Skeletal muscle satellite cell (primary cell): ENCODE data around the gene SDR42E1.

GRCh38 chr16:81541360-81541727, 96.7 kb downstream of the CMIP start:
- CAGE, long polyA plus RNA: no peak

GRCh38 chr16:81550885-81551931, 106.6 kb downstream of the CMIP start:
- CAGE, long polyA plus RNA: no peak

DNA sequence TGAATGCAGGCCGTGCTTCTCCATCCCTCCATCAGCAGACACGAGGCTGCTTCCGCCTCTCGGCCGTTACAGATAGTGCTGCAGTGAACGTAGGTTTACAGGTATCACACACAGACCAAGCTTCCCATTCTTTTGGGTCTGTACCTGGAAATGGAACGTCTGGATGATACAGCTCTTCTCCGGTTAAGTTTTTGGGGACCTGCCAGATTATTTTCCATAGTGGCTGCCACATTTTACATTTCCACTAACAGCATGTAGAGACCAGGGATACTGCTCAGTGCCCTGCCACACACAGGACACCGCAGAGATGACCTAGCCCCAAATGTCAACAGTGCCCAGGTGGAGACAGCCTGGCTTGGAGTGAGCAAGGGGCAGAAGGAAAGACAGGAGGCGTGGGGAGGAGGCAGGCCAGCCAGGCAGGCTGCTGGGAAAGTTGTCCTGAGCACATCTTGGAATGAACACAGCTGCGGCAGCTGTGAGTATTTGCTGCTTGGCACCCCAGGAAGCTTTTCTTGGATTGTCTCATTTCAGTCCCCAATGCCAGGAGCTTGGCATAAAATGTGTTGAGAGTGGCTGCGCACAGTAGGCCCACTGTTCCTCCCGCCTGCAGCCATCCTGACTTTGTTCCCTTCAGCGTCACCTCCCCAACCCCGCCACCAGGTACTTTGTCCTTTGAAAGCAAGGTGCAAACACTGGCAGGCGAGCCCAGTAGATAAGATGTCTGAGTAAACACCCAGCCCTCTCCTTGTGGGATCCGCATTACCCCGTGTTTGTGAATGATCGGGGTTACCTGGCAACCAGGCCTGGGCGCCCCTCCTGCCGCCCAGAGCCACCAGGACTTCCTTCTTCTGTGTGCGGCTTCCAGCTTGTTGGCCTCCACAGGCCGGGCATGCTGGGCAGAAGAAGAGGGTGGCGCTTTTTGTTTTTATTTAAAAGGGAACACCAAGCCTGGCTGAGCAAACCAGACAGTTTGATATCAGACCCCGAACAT, 113.9 kb downstream of the CMIP start:
- CAGE, long polyA plus RNA: no peak

DNA sequence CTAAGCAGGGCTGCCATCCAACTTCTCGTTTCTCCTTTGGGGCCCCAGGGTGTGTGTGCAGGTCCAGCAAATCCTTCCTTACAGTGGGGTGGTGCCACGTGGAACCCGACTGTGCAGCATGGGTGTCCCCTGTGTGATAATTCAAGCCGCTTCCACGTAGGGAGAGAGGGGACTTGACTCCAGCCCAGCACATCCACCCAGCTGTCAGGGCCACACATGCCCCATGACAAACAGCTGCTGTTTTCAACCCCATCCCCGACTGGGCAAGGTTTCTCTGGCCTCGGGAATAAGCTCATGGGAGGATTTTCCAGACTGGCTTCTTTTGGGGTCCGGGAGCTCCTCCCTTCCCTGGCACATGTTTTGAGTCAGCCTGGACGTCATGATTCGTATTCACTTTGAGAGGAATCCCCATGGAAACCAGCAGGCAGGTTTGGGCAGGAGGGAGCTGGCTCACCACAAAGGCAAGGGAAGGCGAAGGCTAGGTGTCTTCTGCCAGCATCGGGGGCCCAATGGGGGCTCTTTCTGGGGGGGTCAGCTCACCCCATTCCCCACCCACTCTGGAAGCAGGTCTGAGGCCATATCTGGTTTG, 156.4 kb downstream of the CMIP start:
- CAGE, long polyA plus RNA: no peak

- CAGE, long polyA plus RNA: no peak
These were observed 166.7 kb upstream of the PLCG2 start for GRCh38 chr16:81611899-81613199.

GRCh38 chr16:81634602-81635181, 144.4 kb upstream of the PLCG2 start:
- CAGE, long polyA plus RNA: no peak

- CAGE, long polyA plus RNA: no peak
These were observed 26.1 kb upstream of the PLCG2 start for GRCh38 chr16:81753045-81753384.

DNA sequence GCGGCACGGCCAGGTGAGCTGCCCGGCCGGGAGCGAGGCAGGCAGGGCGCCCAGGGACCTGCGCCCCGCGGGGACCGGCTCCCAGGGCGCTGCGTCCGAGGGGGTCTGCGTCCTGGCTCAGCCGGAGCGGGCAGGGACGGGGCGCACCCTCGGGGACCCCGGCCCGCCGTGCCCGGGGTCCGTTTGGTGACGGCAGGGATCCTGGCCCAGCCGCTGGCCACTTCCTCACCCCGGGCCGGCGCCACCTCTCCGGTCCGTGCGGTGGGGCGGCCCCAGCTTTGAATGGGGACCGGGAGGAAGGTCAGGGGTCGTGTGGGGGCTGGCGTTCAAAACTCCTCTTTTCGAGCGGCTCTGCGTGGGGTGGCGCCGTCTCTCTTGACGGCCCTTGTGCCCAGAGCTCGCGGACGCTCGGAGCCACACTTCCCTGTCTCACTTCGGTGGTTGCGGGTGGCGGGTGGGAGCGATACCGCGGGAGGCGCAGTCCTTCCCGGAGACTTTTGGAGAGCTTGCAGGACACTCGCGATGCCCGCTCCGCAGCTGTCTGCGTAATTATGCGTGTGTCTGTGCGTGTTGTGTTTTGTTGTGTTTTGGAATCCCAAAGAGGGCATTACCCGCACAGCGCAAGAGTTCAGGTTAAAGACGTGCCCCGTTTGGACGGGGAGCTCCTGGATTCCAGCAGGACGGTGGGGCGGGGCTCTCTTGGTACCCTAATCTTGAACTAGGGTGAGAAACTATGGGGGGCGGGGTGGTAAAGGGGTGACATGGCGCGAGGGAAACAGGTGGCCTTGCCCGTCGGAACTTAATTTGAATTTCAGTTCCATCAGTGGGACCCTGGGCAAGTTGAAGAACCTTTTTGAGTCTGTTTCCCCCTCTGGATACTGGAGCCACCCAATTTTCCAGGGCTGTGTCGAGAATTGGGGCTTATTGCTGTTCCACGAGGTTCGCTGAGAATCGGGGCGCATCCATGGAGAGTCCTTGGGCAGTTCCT, 615 bp downstream of the PLCG2 start:
- CAGE, long polyA plus RNA: no peak

DNA sequence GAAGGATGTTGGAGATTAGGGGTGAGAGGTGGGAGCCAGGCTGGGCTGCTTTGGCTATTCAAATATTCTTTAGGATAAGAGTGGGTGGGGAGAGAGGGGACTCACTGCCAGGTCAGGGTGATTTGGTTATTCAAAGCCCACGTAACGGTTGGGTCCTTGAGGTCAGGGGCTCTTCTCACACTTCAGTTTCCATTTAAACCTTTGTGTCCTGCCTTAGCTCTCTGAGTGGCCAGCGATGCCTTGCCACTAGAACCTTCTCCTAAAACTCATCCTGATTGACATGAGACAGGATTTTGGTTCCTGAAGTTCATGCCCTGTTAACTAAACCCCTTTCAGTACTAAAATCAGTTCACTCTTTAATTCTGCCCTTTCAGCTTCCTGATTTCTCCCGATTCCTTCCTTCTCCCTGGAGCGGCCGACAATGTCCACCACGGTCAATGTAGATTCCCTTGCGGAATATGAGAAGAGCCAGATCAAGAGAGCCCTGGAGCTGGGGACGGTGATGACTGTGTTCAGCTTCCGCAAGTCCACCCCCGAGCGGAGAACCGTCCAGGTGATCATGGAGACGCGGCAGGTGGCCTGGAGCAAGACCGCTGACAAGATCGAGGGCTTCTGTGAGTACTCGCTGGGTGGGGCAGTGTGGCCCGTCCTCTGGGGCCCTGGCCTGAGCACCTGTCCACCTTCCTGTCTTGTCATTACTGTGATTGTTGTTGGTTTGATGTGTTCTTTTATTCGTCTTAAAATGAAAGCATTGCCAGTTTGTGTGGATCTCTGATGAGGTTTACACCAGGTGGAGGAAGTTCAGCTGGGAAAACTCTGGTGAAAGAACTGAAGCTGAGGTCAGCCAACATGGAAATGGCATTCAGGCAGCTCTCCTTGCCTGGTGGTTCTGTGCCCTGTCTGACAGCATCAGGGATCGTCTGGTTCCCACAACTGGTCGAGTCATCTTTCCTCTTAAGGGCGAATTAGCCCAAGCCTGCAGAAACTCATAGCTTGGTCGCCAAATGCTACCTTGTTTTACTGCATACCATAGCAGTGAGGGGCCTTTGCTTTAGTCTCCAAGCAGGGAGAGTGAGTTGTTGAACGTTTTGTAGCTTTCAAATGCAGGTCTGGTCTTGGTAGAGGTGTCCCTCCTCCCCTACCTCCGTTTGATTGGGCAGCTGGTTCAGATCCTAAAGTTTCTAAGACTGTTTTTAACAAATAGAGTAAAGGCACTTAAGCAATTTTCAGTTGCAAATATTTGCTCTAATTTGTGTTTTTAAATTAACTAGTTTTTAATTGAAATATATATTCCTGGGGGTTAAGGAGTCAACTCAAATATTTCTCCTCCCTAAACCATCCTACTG, 7.0 kb downstream of the PLCG2 start:
- CAGE, long polyA plus RNA: no peak

GRCh38 chr16:81797370-81797861, 18.3 kb downstream of the PLCG2 start:
- CAGE, long polyA plus RNA: no peak

GRCh38 chr16:82011135-82011937, at the start of gene SDR42E1:
Gene SDR42E1 (minus strand): TSS chr16:82011470.
- CAGE, long polyA plus RNA: no peak

GRCh38 chr16:82067023-82067382, 31.9 kb downstream of the HSD17B2 start:
- CAGE, long polyA plus RNA: no peak

DNA sequence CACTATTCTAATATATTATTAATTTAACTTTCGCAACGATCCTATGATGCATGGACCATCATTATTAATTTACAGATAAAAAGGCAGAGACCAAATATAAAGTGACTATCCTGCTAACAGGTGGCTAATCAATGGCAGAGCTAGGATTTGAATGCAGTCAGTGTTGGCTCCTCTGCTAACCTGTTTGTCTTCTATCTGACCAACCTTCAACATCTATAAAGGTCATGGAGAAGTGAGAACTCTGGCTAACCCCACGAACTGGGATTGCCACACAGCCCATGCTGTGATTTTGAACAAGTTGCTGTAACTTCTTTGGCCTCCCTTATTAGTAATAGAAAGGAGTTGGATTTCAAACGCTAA, 53.3 kb downstream of the HSD17B2 start:
- CAGE, long polyA plus RNA: no peak

DNA sequence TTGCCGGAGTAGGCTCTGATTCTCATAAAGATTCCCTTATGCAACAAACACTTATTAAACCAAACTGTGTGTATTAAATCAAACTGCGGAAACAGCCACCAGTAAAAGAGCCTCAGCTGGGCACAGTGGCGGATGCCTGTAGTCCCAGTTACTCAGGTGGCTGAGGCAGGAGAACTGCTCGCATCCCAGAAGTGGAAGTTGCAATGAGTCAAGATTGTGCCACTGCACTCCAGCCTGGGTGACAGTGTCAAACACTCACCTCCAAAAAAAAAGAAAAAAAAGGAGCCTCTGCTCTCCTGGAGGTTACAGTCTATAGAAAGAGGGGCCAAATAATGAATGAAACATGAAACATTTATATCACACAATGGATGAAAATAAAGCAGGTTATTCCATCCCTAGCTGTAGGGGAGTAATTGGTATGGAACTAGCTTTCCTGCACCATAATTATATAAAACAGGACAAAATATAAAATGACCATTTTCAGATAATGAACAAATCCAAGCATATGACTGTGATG, 17.1 kb downstream of the MPHOSPH6 start:
- CAGE, long polyA plus RNA: no peak

DNA sequence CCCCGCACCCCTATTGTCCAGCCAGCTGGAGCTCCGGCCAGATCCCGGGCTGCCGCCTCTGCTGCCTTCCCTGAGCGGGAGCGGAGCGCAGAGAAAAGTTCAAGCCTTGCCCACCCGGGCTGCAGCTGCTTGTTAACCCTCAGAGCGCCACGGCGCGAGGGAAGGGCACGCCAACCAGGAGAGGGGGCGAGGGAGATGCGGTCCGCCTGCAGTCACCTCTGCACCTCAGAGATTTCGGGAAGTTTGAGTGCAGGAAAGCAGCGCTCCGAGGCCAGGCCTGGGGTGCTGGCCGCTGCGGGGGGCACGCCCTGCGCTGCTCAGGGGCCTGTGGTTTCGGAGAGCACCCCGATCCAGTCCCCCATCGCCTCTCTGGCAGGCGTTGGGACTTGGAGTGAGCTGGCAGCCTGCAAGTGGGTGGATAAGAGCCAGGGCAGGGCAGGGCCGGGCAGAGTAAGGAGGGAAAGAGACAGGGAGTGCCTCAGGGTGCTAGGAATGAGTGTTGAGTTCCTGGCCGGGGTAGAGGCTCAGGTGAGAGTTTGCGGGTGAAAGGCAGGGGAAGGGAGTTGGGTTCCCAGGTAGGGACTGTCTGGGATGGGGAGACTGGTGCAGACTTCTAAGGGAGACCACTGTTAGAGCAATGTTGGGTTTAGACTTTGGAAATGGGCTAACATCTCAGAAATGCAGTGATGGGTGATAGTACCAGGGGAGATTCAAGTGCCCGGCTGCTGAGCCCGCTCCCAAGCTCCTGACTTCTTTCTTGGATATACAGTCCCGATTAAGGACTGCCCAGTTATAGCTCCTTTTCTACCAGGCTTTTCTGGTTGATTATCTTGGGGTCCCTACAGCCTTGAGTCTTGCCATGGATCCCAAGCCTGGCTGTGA, 1.3 kb downstream of the CDH13 start:
- CAGE, long polyA plus RNA: no peak

- CAGE, long polyA plus RNA: no peak
These were observed 7.4 kb downstream of the CDH13 start for GRCh38 chr16:82633901-82634931.

- CAGE, long polyA plus RNA: no peak
These were observed 206.8 kb downstream of the CDH13 start for GRCh38 chr16:82833562-82833911.

- CAGE, long polyA plus RNA: no peak
These were observed 6.4 kb downstream of the HSBP1 start for GRCh38 chr16:83813876-83814800.

DNA sequence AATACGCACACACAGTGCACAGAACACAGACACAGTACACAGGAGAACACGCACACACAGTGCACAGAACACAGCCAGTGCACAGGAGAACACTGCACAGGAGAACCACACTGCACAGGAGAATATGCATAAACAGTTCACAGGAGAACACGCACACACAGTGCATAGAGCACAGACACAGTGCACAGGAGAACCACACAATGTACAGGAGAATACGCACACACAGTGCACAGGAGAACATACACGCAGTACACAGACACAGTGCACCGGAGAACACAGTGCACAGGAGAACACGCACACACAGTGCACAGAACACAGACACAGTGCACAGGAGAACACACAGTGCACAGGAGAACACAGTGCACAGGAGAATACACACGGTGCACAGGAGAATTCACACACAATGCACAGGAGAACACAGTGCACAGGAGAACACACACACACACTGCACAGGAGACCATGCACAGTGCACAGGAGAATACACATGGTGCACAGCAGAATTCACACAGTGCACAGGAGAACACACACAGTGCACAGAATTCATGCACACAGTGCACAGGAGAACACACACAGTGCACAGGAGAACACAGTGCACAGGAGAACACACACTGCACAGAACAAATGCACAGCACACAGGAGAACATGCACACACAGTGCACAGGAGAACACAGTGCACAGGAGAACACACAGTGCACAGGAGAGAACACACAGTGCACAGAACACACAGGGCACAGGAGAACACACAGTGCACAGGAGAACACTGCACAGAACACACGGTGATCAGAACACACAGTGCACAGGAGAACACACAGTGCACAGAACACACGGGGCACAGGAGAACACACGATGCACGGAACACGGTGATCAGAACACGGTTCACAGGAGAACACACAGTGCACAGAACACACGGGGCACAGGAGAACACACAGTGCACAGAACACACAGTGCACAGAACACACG, 20.2 kb downstream of the MLYCD start:
- CAGE, long polyA plus RNA: no peak

DNA sequence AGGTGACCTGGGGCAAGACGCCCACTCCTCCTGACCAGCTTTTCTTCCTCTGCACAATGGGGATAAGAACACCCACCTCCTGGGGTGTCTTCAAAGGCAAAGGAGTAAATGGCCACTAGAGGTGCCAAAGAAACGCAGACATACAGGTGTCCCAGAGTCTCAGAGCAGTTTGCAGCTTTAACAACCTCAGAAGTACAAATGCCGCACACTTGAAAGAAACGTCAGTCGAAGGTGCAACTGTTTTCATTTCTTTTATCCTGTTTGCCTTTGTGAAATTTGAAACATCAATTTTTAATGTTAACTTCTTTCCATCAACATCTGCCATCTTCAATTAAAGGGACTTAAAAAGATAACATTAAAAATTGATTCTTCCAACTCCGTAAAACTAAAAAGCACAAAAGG, 1.1 kb downstream of the OSGIN1 start:
- CAGE, long polyA plus RNA: no peak